ENCODE measurements around the genes AQP7B, PROM2 and FAHD2A.

DNA sequence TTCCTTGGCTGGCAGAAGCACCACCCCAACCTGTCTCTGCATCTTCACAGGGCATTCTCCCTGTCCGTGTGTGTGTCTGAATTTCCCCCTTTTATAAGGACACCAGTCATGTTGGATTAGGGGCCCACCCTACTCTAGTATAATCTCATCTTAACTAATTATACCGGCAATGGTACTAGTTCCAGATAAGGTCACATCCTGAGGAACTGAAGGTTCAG lies 175.9 kb upstream of the PLGLB2 start:
- PRO-cap, 2 experiments = no peak in any of the 2 experiments

GRCh38 chr2:88016654-88017371 lies 38.8 kb downstream of the KRCC1 start:
- PRO-cap, 2 experiments = peak in 2 of 2 experiments; most common plus-strand start chr2:88017062 (in 2)

GRCh38 chr2:88099660-88100348 lies 28.1 kb downstream of the FABP1 start:
- PRO-cap, 2 experiments = no peak in any of the 2 experiments

- PRO-cap, 2 experiments = no peak in any of the 2 experiments
Observed at GRCh38 chr2:88179358-88179656, 9.2 kb downstream of the THNSL2 start.

GRCh38 chr2:88751959-88752353 lies 60.5 kb downstream of the RPIA start:
- PRO-cap, 2 experiments = no peak in any of the 2 experiments

GRCh38 chr2:88782612-88783215 lies 91.2 kb downstream of the RPIA start:
- PRO-cap, 2 experiments = no peak in any of the 2 experiments

GRCh38 chr2:88855107-88856326 lies 164.0 kb downstream of the RPIA start:
- PRO-cap, 2 experiments = no peak in any of the 2 experiments

- PRO-cap, 2 experiments = no peak in any of the 2 experiments
Observed at GRCh38 chr2:88884969-88885645, 193.6 kb downstream of the RPIA start.

DNA sequence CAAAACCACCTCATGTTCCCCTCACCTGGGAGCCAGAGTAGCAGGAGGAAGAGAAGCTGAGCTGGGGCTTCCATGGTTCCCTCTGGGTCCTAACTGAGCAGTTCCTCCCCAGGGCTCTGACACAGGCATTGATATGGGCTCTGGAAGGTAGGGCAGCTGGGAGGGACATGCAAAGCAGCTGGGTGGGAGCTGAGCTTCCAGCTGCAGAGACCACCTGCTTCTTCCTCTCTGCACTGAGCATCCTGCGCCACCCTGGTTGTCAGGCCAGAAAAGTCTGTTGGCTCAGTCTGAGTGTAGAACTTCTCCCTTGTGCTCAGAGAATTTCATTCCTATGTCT lies 336.1 kb downstream of the RPIA start:
- PRO-cap, 2 experiments = no peak in any of the 2 experiments

- PRO-cap, 2 experiments = no peak in any of the 2 experiments
Observed at GRCh38 chr2:89100232-89100529, 408.7 kb downstream of the RPIA start.

DNA sequence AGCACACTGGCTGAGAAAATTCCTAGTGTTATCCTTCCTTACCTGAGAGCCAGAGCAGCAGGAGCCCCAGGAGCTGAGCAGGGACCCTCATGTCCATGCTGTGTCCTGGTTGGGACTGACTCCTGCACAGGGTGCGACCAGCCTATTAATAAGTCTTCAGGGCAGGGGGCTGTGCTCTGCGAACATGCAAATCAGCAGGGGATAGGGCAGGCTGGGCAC lies 576.8 kb downstream of the RPIA start:
- PRO-cap, 2 experiments = no peak in any of the 2 experiments

GRCh38 chr2:90153988-90154372 lies 1462.5 kb downstream of the RPIA start:
- PRO-cap, 2 experiments = no peak in any of the 2 experiments

GRCh38 chr2:91570871-91571918 lies 2879.7 kb downstream of the RPIA start:
- PRO-cap, 2 experiments = no peak in any of the 2 experiments

GRCh38 chr2:94586855-94587547 lies at the start of gene AQP7B:
Gene AQP7B, plus strand, starts transcription at chr2:94587311.
- PRO-cap, 2 experiments = no peak in any of the 2 experiments

DNA sequence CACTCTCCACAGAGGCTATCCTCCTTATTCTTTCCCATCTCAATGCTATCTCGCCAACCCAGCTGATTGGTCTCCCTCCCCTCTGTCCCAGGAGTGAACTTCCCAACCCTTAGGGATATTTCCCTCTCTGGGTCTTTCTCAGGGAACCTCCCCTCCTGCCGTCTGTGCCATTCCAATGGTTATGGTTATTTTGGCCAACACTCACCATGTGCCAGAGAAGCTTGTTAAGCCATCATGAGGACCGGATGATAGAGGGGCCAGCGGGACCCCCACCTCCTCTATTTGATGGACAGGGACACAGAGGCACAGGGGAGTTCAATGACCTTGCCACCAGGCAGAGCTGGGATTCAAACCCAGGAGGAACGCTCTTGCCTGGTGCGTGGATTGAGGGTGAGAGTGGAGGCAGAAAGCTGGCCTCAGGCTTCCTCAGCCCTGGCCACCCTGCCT lies 40.0 kb upstream of the MAL start:
- PRO-cap, 2 experiments = no peak in any of the 2 experiments

DNA sequence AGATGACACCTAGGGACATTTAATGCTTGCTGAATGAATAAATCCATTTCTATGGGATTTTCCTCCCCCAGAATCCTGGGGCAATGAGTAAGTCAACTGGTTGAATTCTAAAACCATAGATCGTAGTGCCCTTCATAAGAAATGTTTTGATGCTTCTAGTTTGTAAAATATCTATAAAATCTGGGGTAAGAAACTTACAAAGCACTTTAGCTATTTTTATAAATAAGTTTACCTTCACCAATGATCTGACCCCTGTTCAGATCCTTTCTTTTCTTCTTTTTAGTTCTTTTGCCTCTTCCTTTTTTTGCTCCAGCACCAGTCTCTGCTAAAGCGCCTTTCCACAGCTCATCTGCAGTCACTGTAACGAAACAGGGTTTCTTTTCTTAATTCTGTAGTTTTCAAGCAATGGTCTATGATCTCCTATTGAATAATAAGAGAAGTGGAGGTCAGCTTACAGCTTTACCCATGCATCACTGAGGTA lies 11.9 kb downstream of the MRPS5 start:
- PRO-cap, 2 experiments = no peak in any of the 2 experiments

DNA sequence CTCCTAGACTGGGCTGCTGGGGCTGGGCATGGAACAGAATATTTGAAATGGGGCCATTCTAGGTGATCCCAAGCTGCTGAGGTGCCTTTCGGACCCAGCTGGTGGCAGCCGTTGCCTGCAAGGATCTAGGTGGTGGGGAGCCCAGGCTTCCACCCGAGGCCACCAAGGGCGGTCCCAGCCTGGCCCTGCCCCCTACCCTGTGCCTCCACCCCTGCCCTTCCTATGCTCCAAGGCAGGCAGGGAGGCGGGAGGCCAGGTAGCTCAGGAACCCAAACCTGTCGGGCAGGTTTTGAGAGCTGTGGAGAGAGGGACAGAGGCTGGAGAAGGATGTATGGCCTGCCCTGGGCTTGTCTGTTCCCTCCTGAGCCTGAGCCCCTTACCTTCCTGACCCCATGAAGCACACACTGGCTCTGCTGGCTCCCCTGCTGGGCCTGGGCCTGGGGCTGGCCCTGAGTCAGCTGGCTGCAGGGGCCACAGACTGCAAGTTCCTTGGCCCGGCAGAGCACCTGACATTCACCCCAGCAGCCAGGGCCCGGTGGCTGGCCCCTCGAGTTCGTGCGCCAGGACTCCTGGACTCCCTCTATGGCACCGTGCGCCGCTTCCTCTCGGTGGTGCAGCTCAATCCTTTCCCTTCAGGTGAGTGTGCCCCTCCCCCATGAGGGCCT lies at the start of gene PROM2:
Gene PROM2 (plus strand): TSS at position 256 of the 665 bp plus-strand sequence.
- PRO-cap, 2 experiments = peak in 2 of 2 experiments; most common plus-strand start position 292 of the sequence (in 2)

GRCh38 chr2:95330126-95330730 lies 33.1 kb downstream of the KCNIP3 start:
- PRO-cap, 2 experiments = no peak in any of the 2 experiments

- PRO-cap, 2 experiments = peak in 1 of 2 experiments; most common plus-strand start chr2:95346535 (in 1); most common minus-strand start chr2:95346440 (in 1)
Observed at GRCh38 chr2:95346165-95347088, 49.3 kb downstream of the KCNIP3 start.

DNA sequence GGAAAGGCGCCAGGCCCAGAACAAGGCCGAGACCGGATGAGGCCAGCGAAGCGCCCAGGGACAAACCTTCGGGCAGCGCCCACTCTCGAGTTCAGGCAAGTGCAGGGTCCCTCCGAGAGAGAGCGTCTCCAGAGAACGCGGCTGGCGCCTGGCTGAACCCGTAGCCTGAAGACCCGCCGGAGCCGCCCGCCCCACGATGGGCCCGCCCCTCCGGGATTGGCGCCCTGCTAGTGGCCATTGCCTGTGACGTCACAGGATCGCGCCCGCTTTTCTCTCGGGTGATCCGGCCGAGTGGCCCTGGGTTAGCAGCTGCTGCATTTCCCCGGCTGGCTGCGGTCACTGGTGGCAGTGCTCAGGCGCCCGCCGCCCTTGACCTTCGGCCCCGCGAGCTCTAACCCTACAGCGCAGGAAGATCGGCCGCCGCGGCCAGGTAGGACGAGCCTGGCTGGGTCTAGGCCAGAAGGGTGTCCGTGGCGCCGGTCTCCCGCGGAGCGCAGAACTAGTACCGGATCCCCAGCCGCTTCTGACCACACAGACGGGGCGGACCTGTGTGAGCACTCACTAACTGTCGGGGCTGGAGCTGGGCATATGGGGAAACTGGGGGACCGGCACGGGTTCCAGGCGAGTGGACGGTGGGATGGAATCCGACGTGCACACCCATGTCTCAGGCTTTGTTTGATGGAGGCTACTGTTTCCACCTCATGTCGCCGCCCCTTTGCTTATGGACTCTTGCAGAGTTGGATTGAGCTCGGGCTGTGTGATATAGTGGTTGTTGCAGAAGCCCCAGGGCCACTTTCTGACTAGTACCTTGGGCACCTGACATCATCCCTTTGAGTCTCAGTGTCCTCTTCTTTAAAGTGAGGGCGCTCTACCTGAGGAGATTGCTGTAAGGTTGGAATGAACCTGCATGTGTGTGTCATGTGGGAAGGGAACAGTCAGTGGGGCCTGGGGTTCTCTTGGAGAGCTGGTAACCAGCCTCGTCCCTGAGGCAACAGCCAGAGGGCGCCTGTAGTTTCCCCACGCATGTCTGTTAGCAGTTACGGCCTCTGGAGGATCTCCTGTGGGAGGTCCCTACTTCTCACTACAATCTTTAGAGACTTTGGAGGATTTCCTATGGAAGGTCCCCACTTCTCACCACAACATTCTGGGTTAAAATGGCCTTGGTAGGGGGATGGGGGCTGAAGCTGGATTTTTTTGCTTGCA lies at the start of gene FAHD2A:
Gene FAHD2A (plus strand): TSS at position 266 of the 1,203 bp plus-strand sequence.
- PRO-cap, 2 experiments = peak in 2 of 2 experiments; most common plus-strand start position 266 of the sequence (in 1); most common minus-strand start position 167 of the sequence (in 2)

Measured in Colon Carcinoma Metastatic in the Lung (tissue), 2 donors.